Progenitor cell of endocrine pancreas (in vitro differentiated cells): ENCODE measurements around the genes VCX, VCX2 and SHROOM2.

DNA sequence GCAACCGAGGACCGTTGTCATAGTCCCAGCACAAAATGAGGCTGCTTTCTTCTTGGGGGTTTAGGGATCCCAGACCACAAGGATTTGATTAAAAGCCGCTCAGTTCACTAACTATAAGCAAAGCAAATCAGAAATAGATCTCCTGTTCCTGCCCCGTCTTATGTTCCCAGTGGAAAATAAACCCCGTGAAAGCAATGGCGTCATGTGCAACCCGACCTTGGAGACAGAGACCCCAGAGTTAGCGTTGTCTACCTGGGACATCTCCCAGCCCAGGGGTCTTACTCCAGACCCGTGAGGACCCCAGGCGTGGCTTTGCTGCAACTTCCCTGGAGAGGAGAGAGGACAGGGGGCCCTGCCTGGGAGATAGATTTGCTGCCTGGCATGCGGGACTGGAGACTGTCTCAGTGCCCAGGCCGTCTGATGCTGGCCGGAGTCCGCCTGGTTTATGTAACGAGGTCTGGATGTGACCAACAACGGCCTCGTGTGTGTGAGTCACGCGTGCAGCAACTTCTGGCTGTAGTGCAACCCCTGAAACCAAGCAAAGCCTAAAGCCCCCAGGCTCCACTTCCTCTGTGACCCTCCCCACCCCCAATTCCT lies 15.6 kb downstream of the XG start:
- PRO-cap, result no peak

DNA sequence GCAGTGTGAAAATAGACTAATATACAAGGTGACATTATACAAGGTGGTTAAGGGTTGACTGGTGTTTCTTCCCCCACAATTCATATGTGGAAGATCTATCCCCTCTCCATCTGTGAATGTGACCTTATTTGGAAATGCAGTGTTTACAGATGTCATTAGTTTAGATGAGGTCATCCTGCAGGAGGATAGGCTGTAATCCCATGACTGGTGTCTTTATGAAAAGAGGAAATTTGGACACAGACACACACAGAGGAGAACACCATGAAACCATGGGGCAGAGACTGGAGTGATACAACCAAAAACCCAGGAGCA lies 27.4 kb downstream of the ARSD start:
- PRO-cap, result no peak

- PRO-cap, result unidirectional peak, plus-strand start at chrX:3842986; bidirectional peak, plus-strand start at chrX:3843335, minus-strand start at chrX:3843023
Observed at GRCh38 chrX:3842789-3843191, 129.3 kb upstream of the PRKX start.

DNA sequence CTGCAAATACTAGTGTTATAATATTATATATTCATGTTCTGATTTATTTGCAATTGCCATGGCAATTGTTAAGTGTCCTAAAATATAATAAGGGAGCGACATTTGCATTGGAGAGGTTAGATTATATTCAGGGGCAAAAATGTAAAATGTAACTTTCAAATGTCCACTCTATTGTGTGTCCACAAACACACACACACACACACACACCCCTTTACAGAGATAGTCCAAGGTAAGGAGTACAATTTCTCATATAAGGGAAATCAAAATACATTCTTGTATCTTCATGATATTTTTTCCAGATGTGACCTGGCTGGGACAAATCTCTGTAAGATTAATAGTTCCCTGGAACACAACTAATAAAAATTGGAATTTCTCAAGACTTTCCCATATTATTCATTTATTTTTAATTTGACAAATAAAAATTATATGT lies 847.1 kb upstream of the PRKX start:
- PRO-cap, result no peak

GRCh38 chrX:6225379-6225899 lies 3.2 kb downstream of the NLGN4X start:
- PRO-cap, result bidirectional peak, plus-strand start at chrX:6225754, minus-strand start at chrX:6225616

DNA sequence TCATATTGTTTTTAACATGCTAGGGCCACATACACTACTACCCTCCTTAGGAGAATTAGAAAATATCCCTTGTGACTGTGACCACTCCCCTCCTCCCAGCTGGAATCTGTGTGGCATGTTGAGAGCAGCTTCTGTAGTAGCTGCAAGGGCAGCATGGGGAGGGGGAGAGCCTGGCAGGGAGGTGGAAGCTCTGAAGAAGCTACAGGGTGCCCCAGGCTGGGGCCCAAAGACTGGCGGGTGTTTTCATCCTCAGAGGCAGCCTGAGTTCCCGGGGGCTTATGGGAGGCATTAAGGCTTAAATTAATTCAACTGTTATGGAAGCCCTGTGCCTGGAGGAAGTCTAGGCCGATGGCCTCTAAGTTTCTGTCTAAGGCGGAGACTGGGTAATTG lies 37.6 kb upstream of the STS start:
- PRO-cap, result no peak

- PRO-cap, result no peak
Observed at GRCh38 chrX:7110699-7111314, 36.7 kb upstream of the STS start.

DNA sequence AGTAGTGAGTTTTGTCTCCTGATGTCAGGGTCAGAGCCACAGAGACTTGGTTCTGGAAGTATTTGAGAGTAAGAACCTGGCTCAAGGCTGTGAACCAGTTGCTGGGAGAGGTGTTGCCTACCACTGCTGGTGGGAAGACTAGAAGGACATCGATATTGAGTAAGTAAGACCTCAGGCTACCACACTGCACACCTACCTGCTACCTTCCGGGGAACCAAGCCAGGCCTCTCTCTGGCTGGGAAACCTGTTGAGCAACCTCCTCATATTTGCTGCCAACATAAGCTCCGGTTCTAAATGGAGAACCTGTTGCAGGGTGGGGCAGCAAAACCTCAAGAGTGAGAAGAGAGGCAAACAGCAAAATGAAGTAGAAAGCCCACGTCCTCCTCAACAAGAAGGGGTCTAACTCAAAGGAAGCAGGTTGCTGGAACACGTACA lies 104.2 kb upstream of the PUDP start:
- PRO-cap, result no peak

DNA sequence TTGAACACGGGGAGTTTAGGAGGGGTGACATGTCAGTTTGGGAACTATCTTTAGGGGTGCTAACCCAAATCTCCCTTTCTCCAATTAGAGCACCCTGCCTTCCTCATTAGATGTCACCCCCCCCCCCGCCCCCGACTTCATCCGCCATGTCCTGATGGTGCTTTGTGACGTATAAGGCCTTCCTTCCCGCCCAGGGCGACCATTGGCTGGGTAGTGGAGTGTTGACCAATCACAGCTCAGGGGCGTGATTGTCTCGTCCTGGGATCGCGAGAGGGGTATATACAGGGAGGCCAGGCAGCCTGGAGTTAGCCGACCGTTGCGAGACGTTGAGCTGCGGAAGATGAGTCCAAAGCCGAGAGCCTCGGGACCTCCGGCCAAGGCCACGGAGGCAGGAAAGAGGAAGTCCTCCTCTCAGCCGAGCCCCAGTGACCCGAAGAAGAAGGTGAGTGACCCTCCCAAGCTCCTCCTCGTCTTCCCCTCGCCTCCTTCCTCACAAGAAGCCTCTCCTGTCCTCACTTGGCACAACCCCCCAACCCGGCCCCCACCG lies at the start of gene VCX:
VCX (plus strand) TSS at position 308 of the 547 bp plus-strand sequence.
- PRO-cap, result no peak

- PRO-cap, result no peak
Observed at GRCh38 chrX:8171211-8171613, at the start of gene VCX2. Gene VCX2, minus strand, starts transcription at chrX:8171267.

DNA sequence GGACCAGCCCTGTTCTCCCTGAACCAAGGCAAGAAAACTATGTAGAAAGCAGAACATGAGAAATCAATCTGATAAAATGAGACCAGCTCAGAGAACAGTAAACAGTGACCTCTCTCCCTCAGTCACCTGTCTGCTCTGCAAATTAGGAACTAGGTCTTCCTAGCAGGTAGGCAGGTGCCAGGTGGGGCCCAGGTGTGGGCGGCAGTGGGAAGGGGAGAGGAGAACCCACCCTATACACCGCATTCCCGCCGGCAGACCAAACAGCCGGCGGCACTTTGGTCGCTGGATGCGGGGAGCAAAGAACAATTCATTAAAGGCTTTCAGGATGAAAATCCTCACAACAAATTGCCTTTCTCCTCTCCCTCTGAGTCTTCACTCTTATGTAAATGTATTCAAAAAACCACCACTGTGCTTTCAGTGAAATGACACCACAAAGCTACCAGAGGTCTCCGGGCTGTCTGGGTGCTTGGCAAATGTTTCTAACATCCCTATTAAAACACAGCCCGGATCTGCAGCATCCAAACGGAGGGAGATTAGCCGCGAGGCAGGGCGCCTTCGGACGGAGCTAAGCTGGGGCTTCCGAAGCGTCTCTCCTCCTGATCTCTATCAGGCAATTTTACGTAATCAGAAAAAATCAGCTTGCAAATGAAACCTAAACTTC lies 171.9 kb upstream of the TBL1X start:
- PRO-cap, result no peak

DNA sequence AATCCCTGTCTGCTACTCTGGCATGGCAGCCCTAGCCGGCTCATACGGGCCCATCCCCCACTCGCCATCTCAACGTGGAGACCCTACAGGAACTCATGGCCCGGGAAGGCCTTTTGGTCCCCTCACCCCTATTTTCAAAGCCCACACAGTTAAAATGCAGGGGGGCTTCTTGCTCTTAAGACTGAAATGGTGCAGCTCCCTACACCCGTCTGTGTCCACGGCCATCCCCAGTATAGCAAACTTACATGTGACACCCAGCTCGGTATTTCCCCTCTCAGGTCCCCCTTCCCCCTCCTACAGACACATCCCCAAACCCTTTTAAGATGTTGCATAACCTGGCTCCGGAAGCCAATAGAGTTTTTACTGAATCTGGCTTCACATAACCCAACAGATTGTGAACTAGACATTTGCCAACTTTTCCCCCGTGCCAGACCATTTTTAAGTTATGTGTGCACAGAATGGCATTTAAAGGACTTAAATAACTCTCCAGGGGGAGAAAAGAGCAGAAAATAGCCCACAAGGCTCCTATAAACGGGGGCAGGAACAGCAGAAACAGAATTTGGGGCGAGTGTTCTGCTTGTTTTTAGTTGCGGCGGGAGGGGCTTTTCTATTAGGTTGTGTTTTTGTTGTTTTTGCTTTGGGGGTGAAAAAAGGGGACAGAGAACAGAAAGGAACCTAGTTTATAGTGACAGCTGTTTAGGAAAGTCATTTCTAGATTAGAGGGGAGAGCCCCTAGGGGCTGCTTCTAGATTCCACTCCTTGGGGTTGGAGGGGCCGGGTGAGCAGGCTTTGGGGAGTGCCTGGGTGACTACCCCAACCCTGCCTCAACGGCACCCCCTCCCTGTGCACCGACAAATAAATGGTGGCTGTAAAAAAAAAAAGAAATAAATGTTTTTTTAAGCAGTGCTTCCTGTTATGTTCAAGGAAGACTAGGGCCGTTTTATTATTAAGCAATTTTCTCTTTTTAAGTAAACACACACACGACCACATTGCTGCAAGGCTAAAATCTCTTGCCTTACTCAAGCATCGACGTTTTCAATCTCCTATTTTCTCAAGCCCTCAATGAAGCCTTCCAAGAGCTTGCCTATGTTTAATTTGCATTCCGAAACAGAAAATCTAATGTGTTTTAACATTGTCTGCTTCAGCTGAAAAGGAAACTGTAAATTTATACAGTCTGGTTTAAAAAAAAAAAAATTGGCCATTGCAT lies 123.6 kb upstream of the TBL1X start:
- PRO-cap, result no peak

GRCh38 chrX:9653319-9653949 lies 112.2 kb downstream of the GPR143 start:
- PRO-cap, result no peak

GRCh38 chrX:9786182-9786794 lies at the start of gene SHROOM2:
Gene SHROOM2, plus strand, starts transcription at chrX:9786429.
- PRO-cap, result bidirectional peak, plus-strand start at chrX:9786511, minus-strand start at chrX:9786266; unidirectional peak, plus-strand start at chrX:9786690; unidirectional peak, plus-strand start at chrX:9786713

DNA sequence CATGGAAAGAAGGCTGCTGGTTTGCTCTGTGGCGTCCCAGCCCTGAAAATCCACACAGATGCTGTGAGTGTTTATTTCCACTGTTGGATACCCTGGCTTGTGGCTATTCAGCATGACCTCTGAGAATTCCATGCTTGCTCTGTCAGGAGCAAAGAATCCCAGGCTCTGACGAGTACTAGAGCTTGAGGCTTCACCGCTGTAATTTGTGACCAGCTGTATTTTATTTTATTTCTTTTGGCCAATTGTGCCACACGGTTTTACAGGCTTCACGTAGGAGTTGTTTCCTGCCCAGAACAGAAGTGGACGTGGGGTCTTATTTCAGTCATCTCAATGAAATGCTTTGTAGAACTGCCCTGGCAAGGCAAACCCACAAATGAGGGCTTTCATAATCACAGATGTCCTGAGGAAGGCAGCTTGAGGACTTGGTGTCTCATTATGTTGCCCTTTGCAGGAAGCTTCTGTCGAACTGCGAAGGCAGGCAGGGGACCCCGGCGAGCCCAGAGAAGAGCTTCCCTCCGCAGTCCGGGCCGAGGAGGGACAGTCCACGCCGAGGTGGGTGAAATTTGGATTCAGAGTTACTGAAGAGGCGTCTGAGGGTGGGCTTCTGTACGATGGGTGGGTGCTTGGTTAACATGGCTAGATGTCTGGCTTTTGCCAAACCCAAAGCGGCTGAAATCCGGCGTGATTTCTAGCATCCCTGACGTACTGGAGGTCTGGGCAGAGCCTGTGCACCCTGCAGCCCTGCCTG lies 69.2 kb upstream of the CLDN34 start:
- PRO-cap, result no peak

DNA sequence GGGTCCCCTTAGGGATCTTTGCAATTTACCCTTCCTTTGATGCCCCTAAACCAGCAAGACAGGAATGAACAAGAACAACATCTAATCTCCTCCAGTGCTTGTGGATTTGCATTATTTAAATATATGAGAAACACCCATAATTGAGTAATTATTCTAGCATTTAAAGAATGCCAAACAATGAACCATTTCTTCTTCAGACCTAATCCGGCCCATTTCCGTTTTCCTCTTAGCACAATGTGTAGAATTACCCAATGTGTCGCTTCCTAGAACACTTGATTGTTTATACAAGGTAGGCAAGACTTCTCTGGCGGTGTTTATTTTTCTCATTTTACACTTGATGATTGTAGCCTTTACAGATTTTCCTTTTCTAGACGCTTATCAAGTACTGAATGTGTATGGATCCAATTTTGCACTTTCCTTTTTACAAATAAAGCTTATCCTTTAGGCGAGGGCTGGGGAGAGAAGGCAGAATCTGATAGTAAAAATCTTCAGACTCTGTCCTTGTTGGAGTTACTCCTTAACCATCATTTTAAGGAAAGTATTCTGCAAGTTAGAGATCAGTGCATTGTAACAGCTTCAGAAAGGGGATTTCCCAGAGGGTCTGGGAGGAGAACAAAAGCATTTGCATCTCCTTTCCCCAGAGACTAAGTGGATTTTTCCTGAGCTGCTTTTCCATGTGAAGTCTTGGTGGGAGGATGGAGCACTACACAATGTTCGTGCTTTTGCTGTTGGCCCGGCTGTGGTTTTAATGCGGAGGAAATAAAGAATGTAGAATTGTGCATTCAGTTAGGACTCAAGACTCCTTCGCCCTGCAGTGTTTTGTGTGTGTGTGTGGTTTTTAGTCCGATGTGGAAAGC lies 43.8 kb downstream of the CLDN34 start:
- PRO-cap, result no peak

- PRO-cap, result no peak
Observed at GRCh38 chrX:10012113-10012581, 45.0 kb downstream of the CLDN34 start.

DNA sequence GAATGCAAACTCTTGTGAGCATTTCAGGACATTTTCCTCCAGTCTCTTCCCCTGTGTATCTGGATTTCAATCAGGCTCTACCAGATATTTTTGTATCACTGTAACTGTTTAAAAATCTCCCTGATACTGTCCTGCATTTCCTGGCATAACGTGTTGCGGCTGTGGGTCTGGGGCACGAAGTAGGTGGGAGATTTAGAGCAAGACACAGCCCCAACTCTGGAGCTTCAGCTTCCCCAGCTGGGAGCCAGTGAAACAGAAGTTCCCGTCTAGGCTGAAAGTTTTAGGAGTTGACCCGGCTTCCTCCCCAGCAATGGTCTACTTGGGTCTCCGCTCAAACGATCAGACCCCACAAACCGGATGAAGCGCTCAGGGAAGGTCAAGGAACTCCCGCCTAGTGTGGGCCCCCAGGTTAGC lies 46.9 kb downstream of the CLDN34 start:
- PRO-cap, result unidirectional peak, plus-strand start at position 349 of the sequence

GRCh38 chrX:10100836-10101562 lies 55.8 kb upstream of the CLCN4 start:
- PRO-cap, result no peak

- PRO-cap, result no peak
Observed at GRCh38 chrX:10110514-10110920, 46.3 kb upstream of the CLCN4 start.